AG04449 (cell line): ENCODE results near the genes KIF22, CDIPT and PRR14.

GRCh38 chr16:29604683-29605139, 58.3 kb upstream of the SPN start:
- RRBS: no CpG with 5 or more reads among the region's 11 CpGs

DNA sequence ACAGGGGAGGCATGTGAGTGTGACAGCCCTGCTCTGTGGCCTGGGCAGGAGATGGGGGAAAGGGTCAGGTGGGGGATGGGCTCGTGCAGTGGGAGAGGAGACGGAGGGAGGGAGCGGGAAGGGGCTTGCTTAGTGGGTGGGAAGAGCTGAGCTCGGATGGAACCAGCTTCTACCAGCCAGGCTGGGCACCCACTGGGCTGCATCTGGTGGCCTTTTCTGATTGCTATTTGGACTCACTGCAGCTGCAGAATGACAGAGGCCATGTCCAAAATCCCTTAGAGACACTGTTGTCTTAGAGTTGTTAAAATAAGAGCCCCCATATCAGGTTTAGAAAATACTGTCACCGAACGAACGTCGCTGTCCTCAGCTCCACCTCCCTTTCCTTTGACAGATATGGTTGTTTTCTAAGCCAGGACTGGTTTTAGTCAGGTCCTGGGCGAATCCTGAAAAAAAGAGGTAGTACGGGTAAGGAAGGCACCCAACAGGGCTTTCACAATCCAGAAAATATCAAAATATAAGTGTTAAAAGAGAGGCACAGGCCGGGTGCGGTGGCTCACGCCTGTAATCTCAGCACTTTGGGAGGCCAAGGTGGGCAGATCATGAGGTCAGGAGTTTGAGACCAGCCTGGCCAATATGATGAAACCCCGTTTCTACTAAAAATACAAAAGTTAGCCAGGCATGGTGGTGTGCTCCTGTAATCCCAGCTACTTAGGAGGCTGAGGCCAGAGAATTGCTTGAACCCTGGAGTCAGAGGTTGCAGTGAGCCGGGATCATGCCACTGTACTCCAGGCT, 4.1 kb downstream of the SPN start:
- RRBS: no CpG with 5 or more reads among the region's 15 CpGs

DNA sequence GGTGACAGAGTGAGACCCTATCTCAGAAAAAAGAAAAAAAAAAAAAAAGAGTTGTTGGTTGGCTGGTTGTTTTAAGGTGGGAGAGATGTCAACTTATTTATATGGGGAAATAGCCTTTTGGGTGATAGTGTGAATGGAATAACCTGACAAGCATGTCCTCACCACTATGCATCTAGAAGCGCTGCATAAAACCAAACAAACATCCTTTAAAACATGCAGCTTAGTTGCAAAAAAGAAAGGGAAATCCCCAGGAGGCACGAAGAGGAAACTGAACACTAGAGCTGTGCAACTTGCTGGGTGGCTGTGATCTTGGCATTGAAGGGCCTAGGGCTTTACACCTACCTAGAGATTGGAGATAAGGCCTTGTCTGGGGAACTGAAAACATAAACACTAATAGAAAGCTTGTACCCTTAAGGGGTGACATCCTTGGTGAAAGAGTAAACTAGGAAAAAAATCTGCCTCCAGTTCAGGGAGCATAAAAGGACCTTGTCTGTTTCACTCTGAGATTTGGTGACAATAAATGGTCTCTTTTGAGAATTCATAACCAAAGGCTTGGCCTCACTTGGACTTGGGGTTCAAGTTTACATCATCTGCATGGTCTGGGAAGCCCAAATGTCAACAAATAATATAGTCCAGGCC, 7.2 kb downstream of the C16orf54 start:
- RRBS: no CpG with 5 or more reads among the region's 2 CpGs

DNA sequence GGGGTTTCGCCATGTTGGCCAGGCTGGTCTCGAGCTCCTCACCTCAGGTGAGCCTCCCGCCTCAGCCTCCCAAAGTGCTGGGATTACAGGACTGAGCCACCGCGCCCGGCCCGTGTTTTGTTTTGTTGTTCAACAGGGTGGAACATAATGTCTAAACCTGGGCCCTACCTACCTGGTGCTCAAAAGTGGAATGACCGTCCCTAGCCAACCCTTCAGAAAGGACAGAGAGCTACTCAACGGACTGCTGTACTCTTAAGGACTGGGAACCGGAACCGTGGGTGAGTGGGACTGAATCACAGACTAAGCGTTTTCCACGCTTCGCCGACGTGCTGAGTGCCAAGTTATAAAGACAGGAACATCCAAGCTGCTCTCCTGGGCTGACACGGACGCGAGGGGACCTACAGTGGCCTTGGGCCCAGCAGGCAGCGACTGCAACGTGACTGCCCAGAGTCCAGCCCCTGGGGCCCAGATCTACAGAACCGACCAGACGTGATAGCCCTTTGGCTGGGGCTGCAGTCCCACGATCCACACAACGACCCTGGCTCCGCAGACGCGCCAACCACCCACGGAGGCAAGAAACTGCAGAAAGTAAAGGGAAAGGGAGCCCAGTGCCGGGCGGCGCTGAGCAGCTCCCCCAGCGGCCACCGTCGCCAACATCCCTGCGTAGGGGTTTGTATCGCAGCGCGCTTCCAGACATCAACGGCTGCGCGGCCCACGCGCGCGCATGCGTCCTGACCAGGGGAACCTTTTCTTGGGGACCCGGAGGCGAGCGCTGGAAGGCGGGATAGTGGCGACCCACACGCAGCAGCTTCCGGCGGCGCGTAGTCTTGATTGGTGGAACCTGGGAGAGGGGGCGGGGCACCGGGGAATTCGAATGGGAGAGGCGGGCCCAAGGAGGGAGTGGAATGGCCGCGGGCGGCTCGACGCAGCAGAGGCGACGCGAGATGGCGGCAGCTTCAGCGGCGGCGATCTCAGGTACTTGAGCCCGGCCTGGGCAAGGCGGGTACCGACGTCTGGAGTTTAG, at the start of gene KIF22:
Gene KIF22 (plus strand): TSS at position 897 of the 1,024 bp plus-strand sequence.
- RRBS: 2% methylated on average over 12 of the region's 77 CpGs

DNA sequence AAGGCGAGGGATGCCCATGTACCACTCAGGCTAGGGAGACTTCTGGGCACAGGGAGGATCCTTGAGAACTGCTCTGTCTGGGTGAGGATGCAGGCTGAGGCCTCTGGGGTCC, 2.3 kb upstream of the PRRT2 start:
- RRBS: no CpG with 5 or more reads among the region's 1 CpG

- RRBS: no CpG with 5 or more reads among the region's 24 CpGs
Measured at GRCh38 chr16:29810367-29811399, 1.3 kb upstream of the PRRT2 start.

DNA sequence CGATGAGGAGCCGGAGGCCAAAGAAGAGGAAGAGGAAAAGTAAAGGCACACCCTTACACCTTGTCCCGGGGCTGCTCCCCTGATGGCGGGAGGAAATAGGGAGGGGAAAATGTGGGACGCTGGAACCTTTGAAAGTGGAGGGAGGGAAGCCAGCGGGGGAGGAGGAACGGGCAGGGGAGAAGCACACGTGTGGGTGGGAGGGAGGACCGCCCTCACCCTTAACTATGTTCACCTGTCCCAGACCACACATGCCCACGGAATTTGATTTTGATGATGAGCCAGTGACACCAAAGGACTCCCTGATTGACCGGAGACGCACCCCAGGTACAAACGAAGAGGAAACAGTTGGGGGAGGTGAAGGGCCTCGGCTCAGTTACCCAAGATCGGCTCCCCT, 1.0 kb downstream of the PAGR1 start:
- RRBS: 4% methylated on average over 2 of the region's 15 CpGs

- RRBS: 2% methylated on average over 46 of the region's 71 CpGs
Measured at GRCh38 chr16:29862540-29863432, at the start of gene CDIPT. Gene CDIPT, minus strand, starts transcription at chr16:29863226.

- RRBS: no CpG with 5 or more reads among the region's 21 CpGs
Measured at GRCh38 chr16:29910398-29911481, 10.5 kb downstream of the ASPHD1 start.

DNA sequence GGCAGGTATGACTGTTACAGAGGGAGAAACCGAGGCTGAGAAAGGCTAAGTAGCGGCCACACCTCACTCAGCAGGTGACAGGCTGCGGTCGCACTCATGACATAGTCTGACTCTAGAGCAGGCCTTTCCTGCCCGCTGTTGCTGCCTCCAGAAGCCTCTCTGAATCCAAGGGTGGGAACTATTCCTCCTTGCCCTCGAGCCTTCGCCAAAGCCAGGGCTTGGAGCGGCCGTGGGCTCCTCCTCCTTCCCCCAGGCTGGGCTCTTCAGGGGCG, 776 bp upstream of the CORO1A start:
- RRBS: no CpG with 5 or more reads among the region's 10 CpGs

DNA sequence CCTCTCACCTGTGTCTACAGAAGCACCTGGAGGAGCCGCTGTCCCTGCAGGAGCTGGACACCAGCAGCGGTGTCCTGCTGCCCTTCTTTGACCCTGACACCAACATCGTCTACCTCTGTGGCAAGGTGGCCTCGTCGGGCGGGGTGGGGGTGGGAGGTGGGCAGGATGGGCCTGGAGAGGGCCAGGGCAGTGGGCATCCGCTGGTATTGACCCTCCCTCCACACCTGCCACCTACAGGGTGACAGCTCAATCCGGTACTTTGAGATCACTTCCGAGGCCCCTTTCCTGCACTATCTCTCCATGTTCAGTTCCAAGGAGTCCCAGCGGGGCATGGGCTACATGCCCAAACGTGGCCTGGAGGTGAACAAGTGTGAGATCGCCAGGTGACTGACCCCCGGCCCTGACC, 4.3 kb downstream of the CORO1A start:
- RRBS: no CpG with 5 or more reads among the region's 13 CpGs

- RRBS: no CpG with 5 or more reads among the region's 13 CpGs
Measured at GRCh38 chr16:30355608-30356089, 541 bp upstream of the CD2BP2 start.

DNA sequence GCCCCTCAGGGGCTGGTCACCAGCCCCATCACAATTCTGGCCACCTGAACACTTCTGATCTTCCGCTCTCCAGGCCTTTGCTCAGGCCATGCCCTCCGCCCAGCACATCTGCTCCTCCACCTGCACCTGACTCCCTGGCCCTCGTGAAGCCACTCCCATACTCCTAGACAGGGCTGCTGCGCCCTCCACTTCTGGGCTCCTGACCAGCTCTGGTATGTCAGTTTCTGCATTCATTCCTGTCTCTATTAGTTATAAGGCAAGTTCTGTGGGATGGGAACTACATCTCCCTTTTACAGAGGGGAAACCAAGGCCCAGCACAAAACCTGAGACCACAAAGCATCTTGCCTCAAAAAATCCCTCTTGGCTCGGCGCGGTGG, 1.8 kb upstream of the MYL11 start:
- RRBS: no CpG with 5 or more reads among the region's 7 CpGs

DNA sequence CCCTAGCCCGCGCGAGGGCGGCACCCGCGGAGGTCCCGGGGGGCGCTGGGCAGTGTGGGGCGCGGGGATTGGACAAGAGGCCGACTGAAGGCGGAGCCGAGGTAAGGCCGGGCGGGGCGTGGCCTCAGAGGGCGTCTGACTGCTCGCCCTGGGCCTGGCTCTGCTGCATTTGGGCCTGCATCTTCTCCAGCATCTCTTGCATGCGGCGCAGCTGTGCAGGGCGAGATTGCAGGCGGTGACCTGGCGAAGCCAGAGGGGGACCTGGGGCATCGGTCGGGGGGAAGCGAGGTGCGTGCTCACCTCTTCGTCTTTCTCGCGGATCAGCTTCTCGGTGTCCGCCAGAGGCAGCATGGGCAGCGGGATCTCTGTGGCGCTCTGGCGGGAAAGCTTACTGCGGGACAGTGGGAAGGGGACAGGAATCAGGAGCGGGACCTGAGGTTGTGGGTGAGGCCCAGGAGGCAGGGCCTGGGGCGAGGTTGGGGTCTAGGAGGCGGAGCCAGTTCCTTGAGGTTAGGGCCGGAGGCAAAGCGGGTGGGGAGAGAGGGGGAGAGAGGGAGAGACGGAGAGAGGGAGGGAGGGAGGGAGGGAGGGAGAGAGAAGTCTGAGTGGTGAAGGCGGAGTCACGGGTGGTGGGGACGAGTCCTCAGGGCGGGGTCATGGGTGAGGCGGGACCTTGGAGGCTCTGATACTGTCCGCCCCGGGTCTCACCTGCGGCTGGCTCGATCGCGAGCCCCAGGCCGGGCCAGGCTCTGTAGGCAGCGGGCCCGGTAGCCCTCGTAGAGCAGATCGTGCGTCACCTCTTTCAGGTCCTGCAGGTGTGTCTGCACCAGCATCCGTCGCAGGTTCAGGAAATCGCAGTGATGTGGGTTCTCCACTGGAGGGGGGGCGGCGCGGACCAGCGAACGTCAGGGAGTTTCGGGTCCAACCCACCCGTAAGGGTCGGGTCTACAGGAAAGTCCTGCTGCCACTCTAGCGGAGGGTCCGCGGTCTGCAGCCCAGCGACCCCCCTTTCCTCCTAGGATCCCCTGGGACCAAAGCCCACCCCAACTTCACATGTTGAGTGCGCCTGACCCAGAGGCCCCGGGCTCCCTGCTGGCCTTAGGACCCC, 3.7 kb downstream of the SEPTIN1 start:
- RRBS: 3% methylated on average over 21 of the region's 76 CpGs

GRCh38 chr16:30602884-30603572, 7.2 kb downstream of the ZNF689 start:
- RRBS: no CpG with 5 or more reads among the region's 3 CpGs

DNA sequence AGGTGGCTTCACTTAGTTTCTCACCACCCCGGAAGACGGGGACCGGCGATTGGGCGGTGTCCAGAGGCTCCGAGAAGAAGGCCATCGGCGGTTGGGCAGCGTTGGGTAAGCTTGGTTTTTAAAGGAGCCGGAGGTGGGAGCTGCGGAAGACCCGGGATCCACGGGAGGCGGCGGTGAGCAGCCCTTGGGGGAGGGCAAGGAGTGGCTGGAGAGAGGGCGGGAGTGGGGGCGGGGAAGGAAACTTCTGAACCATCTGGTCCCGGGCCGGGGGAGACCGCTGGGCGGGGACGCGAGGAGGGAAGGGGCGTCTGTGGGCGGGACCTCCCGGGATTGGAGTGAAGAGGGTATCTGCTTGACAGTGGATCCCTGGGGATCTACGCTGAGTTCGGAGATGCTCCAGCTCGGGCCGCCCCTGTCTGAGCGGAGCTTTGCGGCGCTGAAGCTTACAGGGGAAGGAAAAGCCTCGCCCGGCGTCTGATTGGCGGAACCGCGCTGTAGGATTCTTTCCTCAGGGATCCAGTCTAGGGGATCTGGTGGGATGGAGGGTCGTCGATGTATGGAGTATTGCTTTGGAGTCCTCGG, at the start of gene PRR14:
Gene PRR14 (plus strand): TSS at position 327 of the 582 bp plus-strand sequence.
- RRBS: 2% methylated on average over 16 of the region's 42 CpGs

- RRBS: 2% methylated on average over 19 of the region's 82 CpGs
Measured at GRCh38 chr16:30657052-30658244, 783 bp upstream of the FBRS start.

DNA sequence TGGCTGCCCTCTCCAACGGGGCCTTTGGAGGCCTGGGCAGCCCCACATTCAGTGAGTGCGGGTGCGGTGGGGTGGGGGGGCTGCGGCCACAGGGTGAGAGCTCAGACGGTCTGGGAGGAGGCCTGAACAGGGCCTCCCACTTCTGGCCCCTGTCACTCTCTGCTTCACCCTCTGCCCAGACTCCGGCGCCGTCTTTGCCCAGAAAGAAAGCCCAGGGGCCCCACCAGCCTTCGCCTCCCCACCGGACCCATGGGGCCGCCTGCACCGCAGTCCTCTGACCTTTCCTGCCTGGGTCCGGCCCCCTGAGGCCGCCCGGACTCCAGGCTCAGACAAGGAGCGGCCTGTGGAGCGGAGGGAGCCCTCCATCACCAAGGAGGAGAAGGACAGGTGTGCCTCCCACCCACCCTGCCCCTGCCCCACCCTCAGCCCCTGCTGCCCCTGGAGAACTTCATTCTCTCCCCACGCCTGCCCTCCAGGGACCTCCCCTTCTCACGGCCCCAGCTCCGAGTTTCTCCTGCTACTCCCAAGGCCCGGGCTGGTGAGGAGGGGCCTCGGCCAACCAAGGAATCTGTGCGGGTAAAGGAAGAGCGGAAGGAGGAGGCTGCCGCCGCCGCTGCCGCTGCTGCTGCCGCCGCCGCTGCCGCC, 10.5 kb downstream of the FBRS start:
- RRBS: 96% methylated on average over 7 of the region's 32 CpGs

DNA sequence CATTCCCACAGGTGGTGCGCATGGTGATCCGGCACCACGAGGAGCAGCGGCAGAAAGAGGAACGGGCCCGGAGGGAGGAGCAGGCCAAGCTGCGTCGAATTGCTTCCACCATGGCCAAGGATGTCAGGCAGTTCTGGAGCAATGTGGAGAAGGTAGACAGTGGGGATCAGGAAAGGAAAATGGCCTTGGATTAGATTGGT, 8.5 kb downstream of the SRCAP start:
- RRBS: 76% methylated on average over 4 of the region's 8 CpGs

GRCh38 chr16:30738705-30739661, 1.5 kb upstream of the TMEM265 start:
- RRBS: no CpG with 5 or more reads among the region's 36 CpGs